ENCODE measurements around a stretch of chr15.

- PRO-cap: unidirectional peak, plus-strand start at chr15:71125302
- RAMPAGE, long total RNA, 4 experiments: no peak in any of the 4 experiments
These were observed 9.8 kb downstream of the THSD4 start for GRCh38 chr15:71125029-71125420.

GRCh38 chr15:71186247-71186693 lies 71.0 kb downstream of the THSD4 start:
- PRO-cap: no peak
- RAMPAGE, long total RNA, 4 experiments: no peak in any of the 4 experiments

GRCh38 chr15:71268110-71268730 lies 152.9 kb downstream of the THSD4 start:
- PRO-cap: no peak
- RAMPAGE, long total RNA, 4 experiments: no peak in any of the 4 experiments

DNA sequence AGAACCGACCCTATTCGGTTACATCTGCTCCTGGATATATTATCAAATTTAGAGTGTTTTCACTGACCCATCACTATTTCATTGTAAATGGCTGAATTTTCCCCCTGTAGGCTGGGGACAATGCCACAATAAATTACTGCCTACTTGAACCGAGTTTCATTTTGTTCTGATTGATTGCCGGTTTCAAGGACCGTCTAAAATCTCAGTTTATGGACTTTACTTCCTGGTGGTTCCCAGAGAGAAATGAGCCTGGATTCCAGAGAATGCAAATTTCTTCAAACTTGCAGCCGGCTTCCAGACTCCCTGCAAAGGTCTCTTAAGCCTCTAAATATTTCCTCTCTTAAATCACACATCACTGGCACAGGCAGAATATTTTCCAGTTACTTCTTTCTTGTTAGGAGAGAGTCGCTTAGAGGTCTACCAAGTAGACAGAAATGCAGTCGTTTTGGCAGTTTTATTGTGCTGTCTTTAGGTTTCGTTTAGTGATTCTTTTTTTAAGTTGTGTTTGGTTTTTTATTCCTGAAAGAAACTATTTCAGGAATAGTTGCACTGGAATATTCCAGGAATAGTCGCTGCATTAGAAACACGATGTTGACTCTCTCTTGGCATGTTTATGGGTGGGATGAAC lies 284.2 kb upstream of the NR2E3 start:
- PRO-cap: bidirectional peak, plus-strand start at position 397 of the sequence, minus-strand start at position 318 of the sequence
- RAMPAGE, long total RNA, 4 experiments: no peak in any of the 4 experiments

- PRO-cap: no peak
- RAMPAGE, long total RNA, 4 experiments: no peak in any of the 4 experiments
These were observed 115.6 kb downstream of the NR2E3 start for GRCh38 chr15:71925908-71926438.

GRCh38 chr15:72117035-72117678 lies 793 bp downstream of the MYO9A start:
- PRO-cap: unidirectional peak, plus-strand start at chr15:72117148; bidirectional peak, plus-strand start at chr15:72117617, minus-strand start at chr15:72117578
- RAMPAGE, long total RNA, 4 experiments: no peak in any of the 4 experiments

DNA sequence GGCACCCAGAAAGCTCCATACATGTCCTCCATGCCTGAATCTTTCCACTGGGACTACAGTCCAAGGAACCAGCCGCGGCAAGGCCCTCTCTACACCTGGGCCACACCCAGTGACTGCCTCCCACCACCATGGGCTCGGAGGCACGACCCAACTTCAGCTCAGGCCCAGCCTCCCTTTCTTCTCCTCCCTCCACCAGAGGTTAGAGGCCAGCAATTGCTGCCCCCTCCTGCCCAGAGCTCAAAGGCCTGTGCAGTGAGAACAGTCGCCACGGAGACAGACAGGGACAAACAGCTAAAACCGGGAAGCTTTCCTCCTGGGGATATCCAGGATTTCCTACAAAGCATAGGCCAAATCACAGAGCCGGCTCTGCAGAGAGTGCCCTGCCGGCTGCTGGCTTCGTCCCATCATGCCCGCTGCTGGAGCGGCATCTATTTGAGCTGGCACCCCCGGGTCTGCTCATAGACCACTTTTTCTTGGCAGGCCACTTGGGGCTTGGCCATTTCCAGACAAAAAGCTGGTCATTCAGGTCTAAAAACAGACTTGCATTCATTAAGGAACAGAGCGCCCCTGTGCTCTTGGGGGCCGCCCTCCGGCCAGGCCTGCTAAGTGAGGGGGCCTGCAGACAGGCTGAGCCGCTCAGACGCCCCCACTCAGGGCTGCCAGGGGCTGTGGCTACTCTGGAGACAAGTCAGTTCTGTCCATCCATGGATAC lies 17.6 kb downstream of the GRAMD2A start:
- PRO-cap: no peak
- RAMPAGE, long total RNA, 4 experiments: no peak in any of the 4 experiments

DNA sequence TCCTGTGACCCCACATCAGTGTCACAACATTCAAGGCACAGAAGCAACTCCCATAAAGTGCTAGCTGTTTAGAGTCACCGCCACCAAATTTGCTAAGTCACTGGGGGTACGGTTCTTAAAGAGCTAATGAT lies 3.2 kb downstream of the PKM start:
- PRO-cap: no peak
- RAMPAGE, long total RNA, 4 experiments: no peak in any of the 4 experiments

- PRO-cap: no peak
- RAMPAGE, long total RNA, 4 experiments: no peak in any of the 4 experiments
These were observed 3.0 kb downstream of the PKM start for GRCh38 chr15:72228062-72228387.

DNA sequence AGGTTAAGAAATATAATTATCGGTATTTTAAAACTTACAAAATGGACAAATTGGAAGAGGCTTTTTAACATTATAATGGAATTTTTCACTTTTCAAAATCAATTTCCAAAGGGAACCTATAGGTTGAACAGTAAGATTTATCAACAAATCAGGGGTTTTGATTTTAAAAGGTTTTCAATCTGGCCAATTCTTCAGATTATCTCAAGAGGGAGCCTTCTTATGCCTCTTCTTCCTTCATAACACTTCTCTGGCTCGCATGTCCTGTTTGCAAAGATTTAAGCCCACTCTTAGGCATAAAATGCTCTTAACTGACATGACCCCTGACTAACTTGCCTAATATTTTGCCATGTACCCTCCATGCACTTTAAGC lies 1.3 kb upstream of the ARIH1 start:
- PRO-cap: no peak
- RAMPAGE, long total RNA, 4 experiments: no peak in any of the 4 experiments

- PRO-cap: no peak
- RAMPAGE, long total RNA, 4 experiments: no peak in any of the 4 experiments
These were observed 11.6 kb downstream of the ARIH1 start for GRCh38 chr15:72485769-72486135.

DNA sequence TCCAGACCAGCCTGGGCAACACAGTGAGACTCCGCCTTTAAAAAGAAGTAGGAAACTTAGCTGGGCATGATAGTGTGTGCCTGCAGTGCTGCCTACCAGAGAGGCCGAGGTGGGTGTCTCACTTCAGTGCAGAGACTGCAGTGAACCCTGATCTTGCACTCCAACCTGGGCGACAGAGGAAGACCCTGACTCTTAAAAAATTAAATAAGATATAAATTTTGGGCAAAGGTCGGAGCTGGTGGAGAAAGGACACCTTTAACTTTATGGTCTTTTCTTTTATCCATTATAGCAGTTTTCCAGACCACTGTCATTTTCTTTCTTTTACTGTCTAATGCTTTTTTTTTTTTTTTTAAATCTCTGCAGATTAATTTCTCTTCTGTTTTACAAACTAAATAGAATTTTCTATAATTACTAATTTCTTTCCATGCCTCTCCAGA lies 52.4 kb downstream of the ARIH1 start:
- PRO-cap: no peak
- RAMPAGE, long total RNA, 4 experiments: no peak in any of the 4 experiments

GRCh38 chr15:73019286-73019593 lies 33.0 kb upstream of the NEO1 start:
- PRO-cap: unidirectional peak, plus-strand start at chr15:73019480
- RAMPAGE, long total RNA, 4 experiments: no peak in any of the 4 experiments

DNA sequence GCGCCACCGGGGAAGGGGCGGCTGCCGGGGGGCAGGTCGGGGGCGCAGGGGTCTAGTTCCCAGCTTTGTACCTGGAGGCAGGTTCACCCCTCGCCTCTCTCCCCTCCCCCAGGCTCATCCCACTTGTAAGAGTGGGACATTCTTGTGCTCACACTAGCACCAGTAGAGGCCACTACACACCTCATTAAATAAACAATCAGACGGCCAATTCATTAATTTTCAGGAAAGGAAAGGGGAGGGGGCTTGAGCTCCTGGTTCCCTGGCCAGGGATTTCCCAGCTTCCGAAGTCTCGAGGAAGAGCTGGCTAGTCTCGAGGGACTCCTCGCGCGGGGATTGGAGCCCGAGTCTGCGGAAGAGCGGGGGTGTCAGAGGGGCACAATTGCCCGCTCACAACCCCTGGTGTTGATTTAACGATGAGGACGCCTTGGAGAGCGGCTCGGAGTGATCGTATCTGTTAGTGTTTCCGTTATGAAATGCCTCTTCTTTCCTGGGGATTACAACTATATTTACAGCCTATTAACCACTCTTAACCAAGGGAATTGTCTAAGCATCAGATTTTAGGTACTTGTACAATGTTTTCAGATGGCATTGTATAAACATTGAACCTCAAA lies 826 bp downstream of the NEO1 start:
- PRO-cap: bidirectional peak, plus-strand start at position 405 of the sequence, minus-strand start at position 100 of the sequence
- RAMPAGE, long total RNA, 4 experiments: no peak in any of the 4 experiments

DNA sequence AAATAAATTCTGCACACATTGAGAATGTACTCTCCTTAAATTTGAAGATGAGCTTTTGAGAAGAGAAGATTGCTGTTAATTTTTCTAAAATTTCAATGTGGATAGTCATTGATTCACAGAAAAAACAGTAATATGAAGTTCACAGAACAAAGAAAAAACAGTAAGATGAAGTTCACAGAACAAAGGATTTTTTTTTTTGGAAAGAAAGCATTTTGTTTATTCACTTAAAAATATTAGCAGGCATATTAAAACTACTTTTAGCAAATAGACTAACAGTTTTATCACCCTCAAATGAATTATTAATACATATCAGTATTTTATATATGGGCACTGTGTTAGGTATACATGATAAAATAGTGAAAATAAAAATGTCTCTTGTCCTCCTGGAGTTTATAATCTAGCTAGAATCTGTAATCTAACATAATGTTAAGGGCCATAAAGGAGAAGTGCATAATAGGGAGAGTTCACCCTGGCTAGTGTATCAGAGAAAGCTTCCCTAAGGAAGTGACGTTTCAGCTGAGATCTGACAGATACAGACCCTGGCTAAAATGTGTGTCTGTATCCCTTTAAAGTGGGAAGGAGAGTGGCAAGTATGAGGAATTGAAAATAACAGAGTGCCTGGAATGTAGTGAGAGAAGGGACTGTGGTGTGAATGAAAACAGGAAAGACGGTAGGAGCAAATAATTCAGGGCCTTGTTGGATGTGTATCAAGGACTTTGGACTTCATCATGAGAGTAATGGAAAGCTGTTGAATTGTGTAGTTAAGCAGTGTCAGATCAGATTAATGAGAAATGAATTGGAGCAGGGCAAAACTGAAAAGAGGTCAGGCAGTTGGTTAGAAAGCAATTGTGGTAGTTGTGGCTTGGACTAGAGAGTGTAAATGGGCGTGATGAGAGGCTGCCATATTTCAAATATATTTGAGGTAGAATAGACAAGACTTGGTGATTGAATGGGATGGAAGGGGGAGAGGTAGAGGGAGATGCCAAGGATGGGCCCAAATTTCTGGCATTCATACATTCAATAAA lies 30.4 kb downstream of the NEO1 start:
- PRO-cap: no peak
- RAMPAGE, long total RNA, 4 experiments: no peak in any of the 4 experiments

DNA sequence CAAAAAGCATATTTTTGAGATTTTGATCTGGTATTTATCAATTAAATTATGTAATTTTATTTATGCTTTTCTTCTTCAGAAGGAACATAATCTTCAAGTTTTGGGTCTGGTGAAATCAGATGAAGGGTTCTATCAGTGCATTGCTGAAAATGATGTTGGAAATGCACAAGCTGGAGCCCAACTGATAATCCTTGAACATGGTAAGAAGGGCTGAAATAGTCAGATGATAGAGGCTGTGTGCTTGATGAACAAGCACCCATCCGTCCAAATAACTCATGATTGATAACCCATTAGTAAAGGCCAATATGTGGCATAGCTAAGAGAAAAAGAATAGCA lies 125.9 kb downstream of the NEO1 start:
- PRO-cap: no peak
- RAMPAGE, long total RNA, 4 experiments: no peak in any of the 4 experiments

DNA sequence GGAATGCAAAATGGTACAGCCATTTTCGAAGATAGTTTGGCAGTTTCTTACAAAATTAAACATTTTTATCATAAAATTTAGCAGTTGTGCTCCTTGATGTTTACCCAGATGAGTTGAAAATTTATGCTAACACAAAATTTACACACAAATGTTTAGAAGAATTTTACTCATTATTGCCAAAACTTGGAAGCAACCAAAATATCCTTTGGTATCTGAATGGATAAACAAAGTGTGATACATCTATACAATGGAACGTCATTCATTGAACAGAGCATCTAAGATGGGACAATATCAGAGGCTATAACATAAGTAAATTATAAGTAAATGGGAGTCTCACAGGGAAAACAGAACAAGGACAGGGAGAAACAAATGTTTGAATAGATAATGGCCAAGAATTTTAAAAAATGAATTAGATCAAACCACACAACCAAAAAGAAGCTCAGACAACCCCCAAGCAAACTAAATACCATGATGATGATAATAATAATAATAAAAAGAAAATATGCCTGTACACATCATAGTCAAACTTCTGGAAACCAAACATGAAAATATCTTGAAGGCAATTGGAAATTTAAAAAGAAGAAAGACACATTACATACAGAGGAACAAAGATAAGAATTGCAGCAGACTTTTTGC lies 133.4 kb downstream of the NEO1 start:
- PRO-cap: no peak
- RAMPAGE, long total RNA, 4 experiments: no peak in any of the 4 experiments

GRCh38 chr15:73193440-73194066 lies 141.3 kb downstream of the NEO1 start:
- PRO-cap: no peak
- RAMPAGE, long total RNA, 4 experiments: no peak in any of the 4 experiments

DNA sequence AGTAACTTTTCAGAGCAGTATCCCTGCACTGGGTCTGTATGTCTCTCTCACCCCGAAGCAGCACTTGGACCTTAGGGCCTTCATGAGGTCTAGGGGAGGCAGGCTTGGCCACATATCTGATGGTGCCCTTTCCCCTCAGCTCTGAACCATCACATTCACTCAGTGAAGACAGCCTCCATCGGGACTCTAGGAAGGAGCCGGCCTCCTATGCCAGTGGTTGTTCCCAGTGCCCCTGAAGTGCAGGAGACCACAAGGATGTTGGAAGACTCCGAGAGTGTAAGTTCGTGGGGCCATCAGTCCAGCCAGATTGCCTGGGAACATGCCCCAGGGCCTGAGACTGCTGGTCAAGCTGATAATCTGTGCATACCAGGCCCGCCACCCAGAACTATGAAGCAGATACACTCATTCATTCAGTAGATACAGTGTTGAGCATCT lies 67.6 kb downstream of the HCN4 start:
- PRO-cap: no peak
- RAMPAGE, long total RNA, 4 experiments: no peak in any of the 4 experiments

- PRO-cap: no peak
- RAMPAGE, long total RNA, 4 experiments: no peak in any of the 4 experiments
These were observed 50.1 kb downstream of the HCN4 start for GRCh38 chr15:73318433-73319201.

Measured in esophagus squamous epithelium (tissue), 4 donors.